ENCODE measurements around the gene RXYLT1.

- RRBS, result no CpG with 5 or more reads among the region's 3 CpGs
Measured at GRCh38 chr12:58906871-58907392, 13.4 kb downstream of the LRIG3 start.

DNA sequence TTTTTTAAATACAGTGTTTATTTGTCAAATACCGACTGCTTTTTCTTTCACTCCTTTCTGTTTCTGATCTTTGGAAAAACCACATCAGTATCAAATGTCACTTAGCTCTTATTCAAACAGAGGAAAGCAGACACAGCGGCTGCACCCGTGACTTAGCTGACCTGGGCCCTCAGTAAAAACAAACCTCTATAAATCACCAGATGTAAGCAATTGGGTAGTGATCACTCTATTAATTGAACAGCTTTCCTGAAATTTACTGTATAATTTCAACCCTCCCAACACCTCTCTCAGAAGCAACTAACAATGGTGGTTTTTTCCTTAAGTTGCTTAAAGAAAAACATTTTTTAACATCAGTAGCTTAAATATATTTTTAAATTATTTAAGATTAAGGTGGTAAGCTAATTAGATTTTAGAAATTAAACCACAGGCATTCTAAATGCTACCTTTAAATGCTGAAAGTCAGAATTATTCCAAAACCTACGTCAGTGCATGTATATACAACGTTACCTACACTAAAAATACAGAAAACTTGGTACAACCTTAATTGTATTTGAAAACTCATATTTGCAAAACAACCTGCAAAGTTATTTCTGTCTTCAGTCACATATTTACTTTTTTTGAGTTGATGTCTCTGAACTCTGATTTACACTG, 7.3 kb downstream of the LRIG3 start:
- RRBS, result no CpG with 5 or more reads among the region's 5 CpGs

DNA sequence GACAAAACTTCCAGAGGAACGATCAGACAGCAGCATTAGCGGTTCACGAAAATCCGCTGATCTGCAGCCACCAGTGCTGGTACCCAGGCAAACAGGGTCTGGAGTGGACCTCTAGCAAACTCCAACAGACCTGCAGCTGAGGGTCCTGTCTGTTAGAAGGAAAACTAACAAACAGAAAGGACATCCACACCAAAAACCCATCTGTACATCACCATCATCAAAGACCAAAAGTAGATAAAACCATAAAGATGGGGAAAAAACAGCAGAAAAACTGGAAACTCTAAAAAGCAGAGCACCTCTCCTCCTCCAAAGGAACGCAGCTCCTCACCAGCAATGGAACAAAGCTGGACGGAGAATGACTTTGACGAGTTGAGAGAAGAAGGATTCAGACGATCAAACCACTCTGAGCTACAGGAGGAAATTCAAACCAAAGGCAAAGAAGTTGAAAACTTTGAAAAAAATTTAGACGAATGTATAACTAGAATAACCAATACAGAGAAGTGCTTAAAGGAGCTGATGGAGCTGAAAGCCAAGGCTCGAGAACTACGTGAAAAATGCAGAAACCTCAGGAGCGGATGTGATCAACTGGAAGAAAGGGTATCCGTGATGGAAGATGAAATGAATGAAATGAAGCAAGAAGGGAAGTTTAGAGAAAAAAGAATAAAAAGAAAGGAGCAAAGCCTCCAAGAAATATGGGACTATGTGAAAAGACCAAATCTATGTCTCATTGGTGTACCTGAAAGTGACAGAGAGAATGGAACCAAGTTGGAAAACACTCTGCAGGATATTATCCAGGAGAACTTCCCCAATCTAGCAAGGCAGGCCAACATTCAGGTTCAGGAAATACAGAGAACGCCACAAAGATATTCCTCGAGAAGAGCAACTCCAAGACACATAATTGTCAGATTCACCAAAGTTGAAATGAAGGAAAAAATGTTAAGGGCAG, 156.3 kb downstream of the SLC16A7 start:
- RRBS, result no CpG with 5 or more reads among the region's 15 CpGs

DNA sequence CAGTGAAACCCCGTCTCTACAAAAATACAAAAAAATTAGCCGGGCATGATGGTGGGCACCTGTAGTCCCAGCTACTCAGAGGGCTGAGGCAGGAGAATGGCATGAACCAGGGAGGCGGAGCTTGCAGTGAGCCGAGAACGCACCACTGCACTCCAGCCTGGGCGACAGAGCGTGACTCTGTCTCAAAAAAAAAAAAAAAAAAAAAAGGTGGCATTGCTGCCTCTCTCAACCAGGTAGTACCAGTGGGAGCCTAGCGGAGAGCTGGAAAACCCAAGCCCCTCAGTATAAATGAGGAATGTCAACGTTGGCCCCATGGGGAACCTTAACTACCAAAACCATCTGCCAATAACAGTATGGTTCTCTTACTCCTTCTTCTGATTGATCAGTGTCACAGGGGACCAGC, 658.8 kb downstream of the SLC16A7 start:
- RRBS, result no CpG with 5 or more reads among the region's 9 CpGs

DNA sequence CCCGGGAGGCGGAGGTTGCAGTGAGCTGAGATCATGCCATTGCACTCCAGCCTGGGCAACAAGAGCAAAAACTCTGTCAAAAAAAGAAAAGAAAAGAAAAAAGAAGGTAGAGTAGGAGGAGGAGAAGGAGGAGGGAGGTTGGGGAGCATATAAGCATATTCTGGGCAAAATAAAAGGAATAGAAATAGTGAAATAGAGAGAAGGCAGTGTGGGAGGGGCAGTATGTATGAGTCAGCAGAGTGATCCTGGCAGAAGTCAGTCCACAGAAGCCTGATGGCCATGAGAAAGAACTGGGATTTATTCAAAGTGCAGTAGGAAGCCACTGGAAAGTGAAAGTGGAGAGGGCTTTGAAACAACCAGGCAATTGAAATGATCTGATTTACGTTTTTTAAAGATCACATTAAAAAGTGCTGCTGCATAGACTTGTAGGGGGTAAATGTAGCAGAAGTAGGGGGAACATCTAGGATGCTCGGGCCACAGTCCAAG, 301.0 kb downstream of the TAFA2 start:
- RRBS, result no CpG with 5 or more reads among the region's 4 CpGs

GRCh38 chr12:62345532-62345923, 85.3 kb downstream of the USP15 start:
- RRBS, result no CpG with 5 or more reads among the region's 4 CpGs

DNA sequence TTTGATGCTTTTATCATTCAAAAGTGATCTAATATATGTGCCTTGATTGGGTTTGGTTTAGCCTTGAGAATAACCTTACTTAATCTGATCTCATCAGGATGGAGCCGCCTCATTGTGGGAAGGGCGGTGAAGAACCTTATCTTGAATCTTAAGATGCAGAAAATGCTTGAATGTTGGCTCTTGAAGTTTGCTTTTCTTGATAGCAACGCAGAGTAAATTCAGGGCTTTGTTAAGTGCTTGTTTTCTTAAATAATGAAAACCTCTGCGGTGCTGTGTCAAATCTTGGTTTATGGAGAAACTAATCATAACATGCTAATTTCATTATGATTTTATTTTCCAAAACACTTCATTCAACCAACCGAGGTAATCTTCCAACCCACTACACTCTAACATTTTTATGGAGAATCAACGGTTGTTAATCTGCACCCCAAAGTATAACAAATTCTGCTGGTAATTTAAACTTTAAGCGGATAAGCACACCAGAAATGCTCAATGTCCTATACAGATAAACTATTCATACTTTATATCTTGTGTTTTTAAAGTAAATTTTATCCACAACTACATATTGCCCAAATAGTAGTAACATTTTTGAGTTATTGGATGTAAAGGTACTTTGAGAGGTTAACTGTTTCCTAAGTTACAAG, 138.4 kb downstream of the MON2 start:
- RRBS, result no CpG with 5 or more reads among the region's 7 CpGs

DNA sequence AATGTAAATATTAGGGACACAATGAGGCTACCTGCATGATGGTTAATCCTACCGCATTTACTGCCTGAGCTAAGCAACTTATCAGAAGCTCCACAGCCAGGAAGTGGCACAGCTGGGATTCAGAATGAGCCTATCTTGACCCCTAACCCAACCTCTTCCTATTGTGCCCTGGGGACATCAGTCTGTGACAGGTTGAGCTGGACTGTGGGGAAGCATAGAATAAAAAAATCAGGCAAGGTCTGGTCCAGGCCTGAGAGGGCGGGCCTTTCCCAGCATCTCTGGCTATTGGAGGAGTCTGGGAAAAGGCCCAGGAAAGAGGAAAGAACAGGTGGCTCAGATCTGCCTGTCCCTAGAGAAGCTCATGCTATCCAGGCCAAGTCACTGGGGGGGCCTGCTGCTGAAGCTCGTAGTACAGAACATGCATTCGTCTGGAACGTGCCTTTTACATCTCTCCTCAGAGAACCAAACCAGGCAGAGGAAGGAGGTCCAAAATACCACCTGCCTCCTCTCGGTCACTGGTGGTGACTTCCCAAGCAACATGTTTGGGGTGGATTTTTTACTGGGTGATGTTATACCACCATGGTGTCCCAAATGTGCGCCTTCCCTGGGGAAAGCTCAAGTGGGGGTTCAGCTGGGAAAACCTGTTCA, 100.5 kb downstream of the PPM1H start:
- RRBS, result no CpG with 5 or more reads among the region's 7 CpGs

GRCh38 chr12:62860374-62861067, 74.4 kb downstream of the PPM1H start:
- RRBS, result no CpG with 5 or more reads among the region's 7 CpGs

DNA sequence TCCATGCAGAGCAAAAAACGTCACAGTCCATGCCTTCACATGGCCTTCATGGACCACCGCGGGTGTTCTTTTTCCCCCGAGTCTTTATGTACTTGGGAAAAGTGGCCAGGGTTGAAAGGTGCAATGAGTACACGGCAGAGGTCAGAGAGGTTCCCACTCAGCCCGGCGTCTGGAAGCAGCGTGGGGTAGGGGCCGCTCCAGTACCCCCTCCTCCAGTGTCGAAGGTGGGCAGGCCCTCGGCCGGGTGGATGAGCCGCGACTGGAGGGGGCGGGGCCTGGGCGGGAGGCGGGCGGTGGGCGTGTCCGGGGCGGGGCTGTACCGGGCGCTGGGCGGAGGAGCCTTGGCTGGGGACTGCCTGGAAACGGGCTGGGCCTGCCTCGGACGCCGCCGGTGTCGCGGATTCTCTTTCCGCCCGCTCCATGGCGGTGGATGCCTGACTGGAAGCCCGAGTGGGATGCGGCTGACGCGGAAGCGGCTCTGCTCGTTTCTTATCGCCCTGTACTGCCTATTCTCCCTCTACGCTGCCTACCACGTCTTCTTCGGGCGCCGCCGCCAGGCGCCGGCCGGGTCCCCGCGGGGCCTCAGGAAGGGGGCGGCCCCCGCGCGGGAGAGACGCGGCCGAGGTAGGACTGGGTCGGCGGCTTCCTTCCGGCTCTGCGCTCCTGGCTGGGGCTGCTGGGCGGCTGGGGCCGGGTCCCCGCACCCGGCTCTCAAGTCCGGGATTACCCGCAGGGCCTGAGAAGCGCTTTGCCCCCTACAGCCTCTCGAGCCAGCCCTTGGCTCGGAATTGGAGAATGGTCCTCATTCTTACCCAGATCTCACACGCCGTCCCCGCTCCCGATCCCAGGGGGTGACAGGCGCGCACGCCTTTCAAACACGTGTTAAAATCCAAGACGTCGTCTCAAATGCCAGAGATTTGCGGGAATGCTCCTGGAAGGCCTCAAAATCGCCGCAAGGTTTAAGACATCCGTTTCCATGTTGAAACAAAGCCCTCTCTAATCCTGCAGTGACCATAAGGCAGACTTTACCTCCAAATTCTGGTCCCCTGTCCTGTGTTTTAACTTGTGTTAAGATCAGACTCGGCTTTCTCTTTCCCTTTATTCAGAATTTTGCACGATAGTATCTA, at the start of gene RXYLT1:
Gene RXYLT1 (plus strand): TSS at position 404 of the 1,127 bp plus-strand sequence.
- RRBS, result 3% methylated on average over 35 of the region's 88 CpGs

- RRBS, result no CpG with 5 or more reads among the region's 4 CpGs
Measured at GRCh38 chr12:63846187-63846625, 1.7 kb downstream of the SRGAP1 start.

DNA sequence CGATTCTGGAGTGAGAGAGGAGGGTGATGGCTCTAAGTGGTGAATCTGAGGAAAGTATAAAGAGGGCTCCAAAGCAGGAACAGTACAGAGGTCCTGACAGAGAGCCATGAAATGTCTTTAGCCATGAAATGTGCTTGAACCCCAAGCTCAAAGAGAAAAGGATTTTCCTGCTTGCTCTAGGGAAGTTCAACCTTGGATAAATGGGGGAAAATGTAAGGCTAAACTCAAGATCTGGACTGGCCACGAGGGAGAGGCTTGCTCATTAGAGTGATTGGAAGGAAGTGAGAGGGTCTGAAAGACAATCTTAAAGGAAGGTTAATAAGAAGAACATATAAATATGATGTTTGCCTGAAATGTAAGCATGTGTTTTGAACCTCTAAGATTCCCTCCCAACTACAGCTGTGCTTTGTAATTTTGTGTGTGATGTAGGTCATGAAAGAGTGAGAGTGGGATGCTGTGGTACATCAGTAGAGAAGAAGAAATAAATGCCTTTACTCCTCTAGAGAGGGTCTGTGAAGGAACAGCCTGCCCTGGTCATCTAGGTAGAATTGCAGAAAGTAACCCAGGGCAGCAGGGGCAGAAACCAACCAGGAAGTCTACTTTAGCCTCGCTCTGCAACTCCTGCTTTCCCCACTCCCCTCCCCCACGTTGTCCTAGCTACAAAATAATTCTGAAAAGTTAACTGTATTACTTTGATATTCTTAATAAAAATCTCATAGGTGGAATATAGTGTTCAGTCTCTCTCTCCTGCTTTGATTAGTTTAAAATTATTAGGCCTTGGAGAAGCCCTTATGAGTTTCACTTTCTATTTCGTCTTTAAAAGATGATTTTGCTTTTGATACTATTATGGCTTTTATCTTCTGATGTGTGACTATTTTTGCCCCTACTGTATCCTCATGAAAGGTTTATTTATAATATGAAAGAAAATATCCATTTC, 7.4 kb downstream of the TBK1 start:
- RRBS, result no CpG with 5 or more reads among the region's 5 CpGs

- RRBS, result no CpG with 5 or more reads among the region's 30 CpGs
Measured at GRCh38 chr12:64542621-64543114, 67.6 kb upstream of the RASSF3 start.

- RRBS, result no CpG with 5 or more reads among the region's 4 CpGs
Measured at GRCh38 chr12:64616021-64616625, 5.8 kb downstream of the RASSF3 start.

- RRBS, result no CpG with 5 or more reads among the region's 4 CpGs
Measured at GRCh38 chr12:64670011-64670525, 59.8 kb downstream of the RASSF3 start.

- RRBS, result no CpG with 5 or more reads among the region's 5 CpGs
Measured at GRCh38 chr12:64671281-64671641, 61.0 kb downstream of the RASSF3 start.

DNA sequence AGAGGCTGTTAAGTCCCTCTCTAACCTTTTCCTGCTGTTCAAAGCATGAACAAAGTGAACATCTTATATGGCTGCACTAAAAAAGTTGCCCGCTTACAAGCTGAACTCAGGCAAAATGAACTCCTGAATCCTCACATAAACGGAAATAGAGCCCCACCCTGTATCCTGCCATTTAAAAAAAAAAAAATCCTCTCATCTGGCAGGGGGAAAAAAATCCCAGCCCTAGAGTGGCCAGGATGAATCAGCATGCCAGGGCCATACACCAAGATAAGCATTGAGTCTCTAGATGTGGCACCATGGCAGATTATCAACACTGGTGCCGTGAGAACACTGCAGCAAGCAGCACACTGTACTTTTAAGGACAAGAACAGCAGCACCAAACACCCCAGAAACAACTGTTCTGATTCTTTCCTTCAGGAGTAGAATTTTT, 65.5 kb downstream of the RASSF3 start:
- RRBS, result no CpG with 5 or more reads among the region's 3 CpGs

GRCh38 chr12:64714526-64715107, 44.6 kb downstream of the GNS start:
- RRBS, result no CpG with 5 or more reads among the region's 6 CpGs

- RRBS, result 4% methylated on average over 4 of the region's 17 CpGs
Measured at GRCh38 chr12:64781462-64781818, 22.2 kb upstream of the GNS start.